Upper lobe of left lung (tissue), 5 donors: ENCODE measurements around the genes UBASH3B and HSPA8.

DNA sequence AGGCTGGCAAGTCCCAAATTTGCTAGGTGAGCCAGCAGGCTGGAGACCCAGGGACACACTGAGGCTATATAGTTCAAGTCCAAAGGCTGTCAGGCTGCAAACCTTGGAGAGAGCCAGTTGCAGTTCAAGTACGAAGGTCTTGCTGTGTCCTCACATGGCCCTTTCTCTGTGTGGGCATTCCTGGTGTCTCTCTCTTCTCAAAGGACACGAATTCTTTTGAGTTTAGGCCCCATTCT, 135.1 kb downstream of the SORL1 start:
- PRO-cap, 2 experiments, result no peak in any of the 2 experiments
- RAMPAGE, long total RNA, 4 experiments, result no peak in any of the 4 experiments

DNA sequence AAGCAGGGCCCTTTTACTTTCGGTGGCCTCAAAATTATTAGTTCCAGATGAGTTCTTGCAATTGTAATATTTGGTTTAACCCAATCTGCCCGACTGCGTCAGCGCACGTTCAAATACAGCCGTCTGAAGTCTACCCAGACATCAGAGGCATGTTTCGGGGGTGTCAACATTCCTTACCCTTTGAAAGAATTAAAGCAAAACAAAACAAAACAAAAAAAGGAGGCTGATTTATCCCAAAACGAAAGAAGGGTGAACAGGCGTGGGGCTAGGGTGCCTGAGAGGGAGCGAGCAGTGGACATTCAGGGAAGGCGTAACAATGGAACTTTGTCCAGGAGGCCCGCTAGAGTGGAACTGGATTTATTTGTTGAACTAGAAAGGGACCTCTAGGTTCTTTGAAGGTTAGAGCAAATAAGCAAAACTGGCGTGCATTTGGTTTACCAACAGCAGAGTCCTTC, 204.1 kb downstream of the SORL1 start:
- PRO-cap, 2 experiments, result no peak in any of the 2 experiments
- RAMPAGE, long total RNA, 4 experiments, result no peak in any of the 4 experiments

DNA sequence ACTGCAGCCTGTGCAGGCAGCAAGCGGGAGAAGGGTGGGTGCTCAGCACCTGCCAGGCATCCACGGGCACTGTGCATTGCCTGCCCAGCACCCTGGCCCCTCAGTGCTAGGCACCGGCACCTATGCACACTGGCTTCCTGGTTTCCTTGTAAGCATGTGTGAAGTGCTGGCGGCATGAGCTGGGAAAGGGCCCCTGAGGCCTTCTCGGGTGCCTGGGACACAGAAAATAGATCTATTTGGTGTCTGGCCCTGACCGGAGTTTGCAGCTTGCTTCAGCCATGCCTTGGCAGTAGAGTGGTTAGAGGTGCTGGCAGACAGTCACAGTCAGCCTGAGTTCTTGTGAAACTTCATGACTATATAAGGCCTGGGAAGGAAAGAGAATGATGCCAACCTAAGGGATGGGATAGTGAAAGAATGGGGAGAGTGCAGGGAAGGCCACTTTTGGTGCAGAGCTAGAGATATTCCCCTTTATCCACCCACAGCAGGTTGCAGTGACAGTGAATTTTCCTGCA, 221.0 kb downstream of the SORL1 start:
- PRO-cap, 2 experiments, result no peak in any of the 2 experiments
- RAMPAGE, long total RNA, 4 experiments, result no peak in any of the 4 experiments

DNA sequence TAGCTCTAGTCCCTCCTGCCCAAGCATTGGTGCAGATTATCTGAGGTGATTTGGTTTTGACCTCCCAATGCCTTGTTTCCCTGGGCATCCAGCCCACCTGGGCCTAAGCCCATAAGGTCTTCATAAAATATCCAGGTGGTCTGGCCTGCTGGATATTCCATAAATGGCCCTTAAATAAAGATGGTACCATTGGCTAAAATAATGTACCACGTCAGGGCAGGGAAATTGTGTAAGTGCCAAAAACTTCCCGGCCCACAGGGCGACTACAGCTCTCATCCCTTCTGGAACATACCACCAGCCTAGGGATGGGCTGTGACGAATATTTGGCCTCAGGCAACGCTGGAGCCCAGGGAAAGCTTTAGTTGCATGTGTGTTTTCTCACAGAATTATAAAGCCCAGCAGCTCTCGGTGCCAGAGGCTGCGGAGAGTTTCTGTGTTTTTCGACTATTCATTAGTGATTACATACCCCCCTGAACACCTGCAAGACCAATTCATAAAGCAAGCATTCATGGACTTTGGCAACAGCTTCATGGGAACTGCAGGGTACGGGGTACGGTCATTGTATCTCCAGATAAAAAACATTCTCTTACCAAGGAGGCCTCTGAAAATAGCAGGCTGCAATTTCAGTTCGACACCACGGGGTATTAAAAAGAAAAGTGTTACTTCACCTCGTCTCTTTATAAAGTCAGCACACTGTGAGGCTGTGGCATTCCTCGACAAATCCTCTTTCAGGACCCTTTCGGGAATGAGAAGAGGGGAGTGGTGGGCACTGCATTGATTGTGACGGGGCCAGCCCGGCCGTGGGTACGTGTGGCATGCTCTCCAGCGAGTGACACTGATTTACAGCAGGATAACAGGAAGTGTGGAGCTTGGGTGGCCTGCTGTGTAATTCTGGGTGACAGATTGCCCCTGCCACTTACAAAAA, 244.1 kb downstream of the SORL1 start:
- PRO-cap, 2 experiments, result no peak in any of the 2 experiments
- RAMPAGE, long total RNA, 4 experiments, result no peak in any of the 4 experiments

GRCh38 chr11:121722280-121723325, 270.5 kb downstream of the SORL1 start:
- PRO-cap, 2 experiments, result peak in 2 of 2 experiments; most common plus-strand start chr11:121722680 (in 1); most common minus-strand start chr11:121722508 (in 1)
- RAMPAGE, long total RNA, 4 experiments, result no peak in any of the 4 experiments

- PRO-cap, 2 experiments, result no peak in any of the 2 experiments
- RAMPAGE, long total RNA, 4 experiments, result no peak in any of the 4 experiments
Measured at GRCh38 chr11:121800662-121801100, 315.3 kb downstream of the BLID start.

- PRO-cap, 2 experiments, result no peak in any of the 2 experiments
- RAMPAGE, long total RNA, 4 experiments, result no peak in any of the 4 experiments
Measured at GRCh38 chr11:122046712-122047086, 69.3 kb downstream of the BLID start.

DNA sequence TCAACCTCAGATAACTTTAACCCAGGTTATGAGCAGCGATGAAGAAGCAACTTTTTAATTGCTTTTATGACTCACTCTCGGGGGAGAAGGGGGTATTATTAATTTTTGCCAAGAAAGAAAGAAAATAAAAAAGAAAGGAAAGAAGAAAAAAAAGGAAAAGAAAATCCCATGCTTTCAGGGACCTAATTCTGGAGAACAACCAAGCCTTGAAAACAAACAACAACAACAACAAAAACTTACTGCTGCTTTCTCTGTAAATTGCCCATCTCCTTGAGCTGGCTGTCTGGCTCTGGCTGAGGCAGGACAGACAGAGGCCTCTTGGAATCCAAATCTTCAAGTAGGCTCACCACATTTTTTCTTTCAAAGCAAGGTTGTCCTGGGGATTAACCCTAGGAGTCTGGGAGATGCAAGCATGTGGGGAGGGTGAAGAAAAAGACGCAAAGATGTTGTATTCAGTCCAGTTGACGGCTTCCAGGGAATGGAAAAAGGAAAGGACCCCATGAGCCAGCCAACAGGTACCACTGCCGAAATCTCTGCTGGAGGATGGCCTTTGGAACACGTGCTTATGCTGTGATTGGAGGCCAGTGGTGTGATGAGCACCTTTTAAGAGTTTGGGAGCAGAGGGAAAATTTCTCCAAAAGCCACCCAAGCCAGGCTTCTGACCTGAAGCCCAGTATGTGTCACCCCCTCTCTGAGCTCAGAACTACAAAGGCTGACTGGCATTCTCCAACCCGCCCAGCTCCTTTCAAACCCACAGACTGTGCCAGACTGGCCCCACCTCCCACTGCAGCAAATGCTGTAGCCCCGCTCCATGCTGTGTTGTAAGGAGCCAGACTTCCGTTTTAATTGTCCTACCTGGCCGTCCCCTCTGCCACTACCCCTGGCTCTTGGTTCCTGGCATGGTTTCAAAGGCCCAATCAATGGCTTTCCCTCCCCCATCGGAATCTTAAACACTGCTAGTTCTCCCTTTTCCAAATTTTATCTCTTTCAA, 10.9 kb downstream of the BLID start:
- PRO-cap, 2 experiments, result no peak in any of the 2 experiments
- RAMPAGE, long total RNA, 4 experiments, result no peak in any of the 4 experiments

DNA sequence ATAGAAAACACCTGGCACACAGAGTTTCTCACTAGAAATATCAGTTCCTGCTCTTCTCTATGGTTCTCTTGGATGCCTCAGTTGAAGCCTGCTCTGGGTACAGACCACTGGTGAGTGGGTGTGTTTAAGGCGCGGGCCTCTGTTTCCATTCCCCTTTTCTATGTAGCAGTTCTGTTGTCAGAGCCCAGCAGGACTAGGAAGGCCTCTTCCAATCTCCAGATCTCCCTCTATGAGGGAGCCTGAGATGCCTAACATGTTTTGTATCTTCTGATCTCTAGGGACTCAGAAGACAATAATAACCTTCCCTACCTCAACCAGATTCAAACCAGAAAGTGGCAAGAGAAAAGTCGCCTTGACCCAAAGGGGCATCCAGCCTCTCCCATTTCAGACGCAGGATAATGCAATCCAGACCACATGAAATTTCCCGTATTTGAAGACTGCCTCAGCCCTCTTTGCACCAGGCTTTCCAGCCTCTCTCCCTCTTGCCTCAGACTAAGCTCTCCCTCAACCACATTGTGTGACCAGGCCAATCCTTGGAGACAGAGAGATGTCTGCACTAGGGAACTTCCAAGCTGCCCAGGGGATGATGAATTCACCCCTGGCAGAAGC, 150.1 kb upstream of the UBASH3B start:
- PRO-cap, 2 experiments, result no peak in any of the 2 experiments
- RAMPAGE, long total RNA, 4 experiments, result no peak in any of the 4 experiments

- PRO-cap, 2 experiments, result no peak in any of the 2 experiments
- RAMPAGE, long total RNA, 4 experiments, result no peak in any of the 4 experiments
Measured at GRCh38 chr11:122642306-122642973, 13.1 kb upstream of the UBASH3B start.

DNA sequence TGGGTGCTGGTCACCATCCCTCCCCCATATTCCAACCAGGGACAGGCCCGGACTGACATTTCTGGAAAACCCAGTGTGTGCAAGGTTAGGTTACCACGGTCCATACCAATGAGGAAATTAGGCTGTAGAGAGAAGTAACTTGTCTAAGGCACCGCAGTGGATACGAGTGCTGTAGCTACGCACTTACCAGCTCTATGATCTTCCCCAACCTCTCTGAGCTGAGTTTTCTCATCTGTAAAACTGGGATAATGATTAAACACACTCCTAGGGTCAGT, 1.3 kb upstream of the UBASH3B start:
- PRO-cap, 2 experiments, result no peak in any of the 2 experiments
- RAMPAGE, long total RNA, 4 experiments, result no peak in any of the 4 experiments

- PRO-cap, 2 experiments, result peak in 2 of 2 experiments; most common plus-strand start chr11:122655722 (in 1); most common minus-strand start chr11:122655858 (in 1)
- RAMPAGE, long total RNA, 4 experiments, result start-site peak on the plus strand in 4 of 4 experiments, at chr11:122655662-122656010 at its widest, 16 to 149 reads per replicate
Measured at GRCh38 chr11:122655444-122656159, at the start of gene UBASH3B. UBASH3B (plus strand) TSS chr11:122655722.

DNA sequence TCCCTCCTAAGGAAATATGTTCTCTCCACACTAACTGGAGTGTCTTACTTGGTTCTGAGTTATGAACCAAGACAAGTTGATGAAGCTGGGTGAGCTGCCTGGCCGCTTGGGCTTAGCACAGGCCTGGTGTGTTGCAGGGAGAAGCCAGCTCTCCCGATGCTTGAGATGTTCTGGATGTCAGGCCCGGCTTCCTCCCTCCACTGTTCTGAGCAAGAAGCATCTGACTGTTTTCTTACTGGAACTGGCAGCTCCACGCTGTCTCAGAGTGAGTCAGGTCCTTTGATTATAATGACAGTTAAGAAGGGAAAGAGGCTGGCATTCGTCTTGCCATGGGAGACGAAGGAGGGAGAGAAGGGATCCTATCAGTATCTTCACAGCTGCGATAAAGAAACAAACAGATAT, 46.5 kb upstream of the CRTAM start:
- PRO-cap, 2 experiments, result no peak in any of the 2 experiments
- RAMPAGE, long total RNA, 4 experiments, result no peak in any of the 4 experiments

GRCh38 chr11:122843258-122844180, 5.2 kb downstream of the CRTAM start:
- PRO-cap, 2 experiments, result no peak in any of the 2 experiments
- RAMPAGE, long total RNA, 4 experiments, result no peak in any of the 4 experiments

- PRO-cap, 2 experiments, result no peak in any of the 2 experiments
- RAMPAGE, long total RNA, 4 experiments, result no peak in any of the 4 experiments
Measured at GRCh38 chr11:122856467-122857058, 18.3 kb downstream of the CRTAM start.

DNA sequence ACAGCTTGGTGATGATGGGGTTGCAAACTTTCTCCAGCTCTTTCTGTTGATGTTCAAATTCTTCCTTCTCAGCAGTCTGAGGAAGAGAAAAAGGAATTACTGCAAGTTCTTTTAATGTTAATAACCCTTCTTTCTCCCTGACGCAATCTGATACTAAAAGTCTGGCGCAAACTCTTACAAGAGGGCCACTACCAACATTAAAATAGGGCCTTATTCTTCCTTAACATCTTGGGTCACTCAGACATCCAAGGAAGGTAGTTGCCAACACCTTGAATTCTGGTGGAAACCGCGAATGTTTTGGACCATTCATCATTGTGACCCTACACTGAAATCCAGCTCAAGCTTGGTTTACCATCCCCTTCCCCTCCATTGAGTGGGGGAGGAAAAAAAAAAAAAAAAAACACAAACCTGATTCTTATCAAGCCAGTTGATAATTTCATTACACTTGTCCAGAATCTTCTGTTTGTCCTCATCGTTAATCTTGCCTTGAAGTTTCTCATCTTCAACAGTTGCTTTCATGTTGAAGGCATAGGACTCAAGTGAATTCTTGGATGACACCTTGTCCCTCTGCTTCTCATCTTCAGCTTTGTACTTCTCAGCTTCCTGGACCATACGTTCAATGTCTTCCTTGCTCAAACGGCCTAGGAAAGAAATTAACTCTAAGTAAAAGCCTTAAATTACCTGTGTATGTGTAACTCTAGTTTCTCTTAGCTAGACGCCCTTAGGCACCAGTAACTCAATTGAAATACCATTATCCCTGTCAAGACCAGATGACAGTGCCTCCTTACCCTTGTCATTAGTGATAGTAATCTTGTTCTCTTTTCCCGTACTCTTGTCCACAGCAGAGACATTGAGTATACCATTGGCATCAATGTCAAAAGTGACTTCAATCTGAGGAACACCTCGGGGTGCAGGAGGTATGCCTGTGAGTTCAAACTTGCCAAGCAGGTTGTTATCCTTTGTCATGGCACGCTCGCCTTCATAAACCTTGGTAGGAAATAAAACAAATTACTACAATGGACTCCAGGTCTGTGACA, 3.8 kb downstream of the HSPA8 start:
- PRO-cap, 2 experiments, result peak in 1 of 2 experiments; most common minus-strand start position 318 of the sequence (in 1)
- RAMPAGE, long total RNA, 4 experiments, result start-site peak on the minus strand in 2 of 4 experiments, centred at positions 526 to 840 of the sequence, 201 to 1,061 reads per replicate

GRCh38 chr11:123061115-123062257, at the start of gene HSPA8:
HSPA8 (minus strand) TSS chr11:123062136.
- PRO-cap, 2 experiments, result peak in 2 of 2 experiments; most common minus-strand start chr11:123062139 (in 2)
- RAMPAGE, long total RNA, 4 experiments, result start-site peak on the minus strand in 4 of 4 experiments, at chr11:123061255-123062153 at its widest, 99 to 11,925 reads per replicate

DNA sequence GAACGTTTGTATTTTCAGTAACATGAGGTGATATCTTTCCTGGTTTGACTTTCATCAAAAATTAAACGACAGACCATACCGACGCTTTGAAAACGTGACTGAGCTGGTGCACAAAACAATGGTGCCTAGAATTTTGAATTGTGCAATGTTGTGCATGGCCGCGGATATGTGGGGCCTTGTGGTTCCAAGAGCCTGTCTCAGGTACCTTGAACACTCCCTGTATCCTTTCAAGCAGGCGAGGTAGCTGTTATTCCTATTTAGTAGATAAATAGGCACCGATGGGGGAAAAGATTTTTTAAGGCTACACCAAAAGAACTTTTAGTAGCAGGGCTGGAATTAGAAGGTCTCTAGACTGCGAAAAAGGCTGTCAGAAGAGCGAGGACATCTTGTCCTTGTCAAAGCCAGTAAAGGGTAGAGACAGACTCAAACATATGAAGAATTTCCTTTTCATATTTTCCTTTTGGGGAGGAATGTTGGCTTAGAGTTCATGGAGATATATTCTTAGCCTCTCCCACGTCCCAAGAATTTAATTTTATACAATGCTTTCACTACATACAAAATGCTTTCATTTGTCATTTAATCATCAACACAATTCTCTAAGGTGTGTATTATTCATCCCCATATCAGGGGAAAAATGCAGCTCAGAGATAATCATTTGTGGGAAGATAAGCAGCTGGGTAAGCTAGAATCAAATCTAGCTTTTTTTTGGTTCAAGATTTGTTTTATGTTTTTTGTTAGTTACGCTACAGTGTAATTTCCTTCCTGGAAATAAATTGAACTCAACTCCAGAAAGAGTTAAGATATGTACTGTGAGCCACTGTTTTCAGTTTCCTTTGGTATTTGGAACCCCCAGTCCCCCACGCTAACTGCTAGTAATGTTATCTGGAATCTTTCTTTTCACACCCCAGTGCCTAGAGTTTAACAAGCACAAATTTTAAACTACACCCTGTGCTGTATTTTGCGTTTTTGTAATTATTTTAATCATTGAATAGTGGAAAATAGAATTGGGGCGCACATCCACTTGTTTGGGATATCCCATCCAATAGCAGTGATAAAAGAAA, 1.7 kb upstream of the HSPA8 start:
- PRO-cap, 2 experiments, result no peak in any of the 2 experiments
- RAMPAGE, long total RNA, 4 experiments, result no peak in any of the 4 experiments

DNA sequence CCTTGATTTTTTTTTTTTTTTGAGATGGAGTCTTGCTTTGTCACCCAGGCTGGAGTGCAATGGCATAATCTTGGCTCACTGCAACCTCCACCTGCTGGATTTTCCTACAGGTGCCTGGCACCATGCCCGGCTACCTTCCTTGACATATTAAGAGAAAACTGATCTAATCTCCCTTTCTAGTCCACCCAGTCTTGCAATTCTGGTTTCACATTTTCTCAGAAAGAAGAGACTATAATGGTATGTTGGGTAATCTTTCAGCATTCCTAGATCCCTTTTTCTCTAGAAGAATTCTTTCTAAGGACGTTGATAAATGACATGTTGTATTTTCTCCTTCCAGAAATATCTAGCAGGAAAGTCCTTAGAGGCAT, 10.4 kb upstream of the HSPA8 start:
- PRO-cap, 2 experiments, result no peak in any of the 2 experiments
- RAMPAGE, long total RNA, 4 experiments, result no peak in any of the 4 experiments

GRCh38 chr11:123159095-123159673, 35.9 kb downstream of the CLMP start:
- PRO-cap, 2 experiments, result no peak in any of the 2 experiments
- RAMPAGE, long total RNA, 4 experiments, result no peak in any of the 4 experiments